PC-3 (cell line): Measurements from ENCODE around the genes MLYCD, TAF1C and KCNG4.

DNA sequence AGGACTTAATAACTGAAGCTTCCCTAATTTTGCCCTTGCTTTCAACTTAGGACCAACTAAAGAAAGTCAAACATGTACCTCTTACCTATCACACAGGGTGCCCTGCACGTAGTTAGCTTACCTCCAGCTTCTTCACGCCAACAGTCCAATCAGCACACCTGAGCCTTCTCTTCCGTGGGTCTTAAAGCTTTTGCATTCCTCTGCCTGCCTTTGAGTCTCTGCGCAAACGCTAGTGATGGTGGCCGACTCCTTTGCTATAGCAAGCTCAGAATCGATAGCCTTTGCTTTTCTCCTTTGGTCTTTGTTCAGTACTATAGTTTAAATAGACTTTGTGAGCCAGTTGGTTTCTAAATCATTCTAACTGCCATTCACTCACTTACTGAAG, 31.3 kb downstream of the MPHOSPH6 start:
- RAMPAGE, long total RNA, result no peak

DNA sequence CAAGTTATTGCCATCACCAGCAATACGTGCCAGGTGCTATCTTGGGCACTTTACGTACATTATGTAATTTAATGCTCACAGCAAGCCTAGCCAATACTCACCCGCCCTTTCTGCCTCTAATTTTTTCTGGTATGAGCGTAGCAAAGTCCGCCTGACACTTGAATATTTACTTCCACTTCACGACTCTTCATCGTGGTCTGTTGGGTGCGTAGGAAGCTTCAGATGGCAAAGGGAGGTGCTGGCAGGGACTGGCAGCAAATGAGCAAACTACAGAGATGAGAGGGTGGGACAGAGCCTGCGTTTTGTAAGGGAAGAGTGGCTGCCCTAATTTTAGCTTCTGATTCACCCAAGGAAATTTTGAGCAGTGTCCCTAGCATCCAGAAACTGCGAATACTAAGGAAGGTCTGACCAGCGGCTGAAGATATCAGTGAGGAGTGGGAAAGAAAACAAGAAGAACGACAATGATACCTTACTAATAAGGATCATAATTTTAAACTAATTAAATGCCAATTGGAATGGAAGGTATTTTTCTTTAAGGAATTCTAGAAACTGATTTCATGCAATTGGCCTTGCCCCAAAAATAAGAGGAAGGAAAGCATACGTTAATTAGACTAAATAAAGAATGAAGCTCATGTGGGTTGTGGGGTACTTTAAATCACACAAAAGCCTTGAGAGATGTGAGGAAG, 41.9 kb upstream of the CDH13 start:
- RAMPAGE, long total RNA, result no peak

GRCh38 chr16:82700804-82701389, 74.1 kb downstream of the CDH13 start:
- RAMPAGE, long total RNA, result no peak

DNA sequence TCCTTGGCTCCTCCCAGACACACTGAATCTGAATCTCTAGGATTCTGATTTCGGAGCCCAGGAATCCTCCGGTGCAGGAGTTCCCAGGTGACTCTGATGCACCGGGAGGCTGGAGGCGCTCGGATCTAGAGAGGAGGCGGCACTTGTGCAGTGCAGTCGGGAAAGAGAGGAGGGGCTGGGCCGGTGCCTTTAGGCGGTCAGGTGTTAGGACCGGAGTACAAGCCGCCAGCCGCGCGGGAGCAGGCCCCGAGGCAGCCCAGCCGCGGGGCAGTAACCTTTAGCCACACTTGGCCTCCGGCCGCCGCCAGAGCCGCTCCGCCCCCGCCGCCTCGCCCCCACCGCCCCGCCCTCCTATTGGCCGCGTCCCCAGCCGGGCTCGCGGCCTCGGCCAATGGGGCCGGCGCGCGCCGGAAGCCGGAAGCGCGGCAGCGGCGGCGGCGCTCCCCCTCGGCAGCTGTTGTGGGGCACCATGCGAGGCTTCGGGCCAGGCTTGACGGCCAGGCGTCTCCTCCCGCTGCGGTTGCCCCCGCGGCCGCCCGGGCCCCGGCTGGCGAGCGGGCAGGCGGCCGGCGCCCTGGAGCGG, at the start of gene MLYCD:
TSS of gene MLYCD (plus strand) at position 440 of the 583 bp plus-strand sequence.
- RAMPAGE, long total RNA, result no peak

DNA sequence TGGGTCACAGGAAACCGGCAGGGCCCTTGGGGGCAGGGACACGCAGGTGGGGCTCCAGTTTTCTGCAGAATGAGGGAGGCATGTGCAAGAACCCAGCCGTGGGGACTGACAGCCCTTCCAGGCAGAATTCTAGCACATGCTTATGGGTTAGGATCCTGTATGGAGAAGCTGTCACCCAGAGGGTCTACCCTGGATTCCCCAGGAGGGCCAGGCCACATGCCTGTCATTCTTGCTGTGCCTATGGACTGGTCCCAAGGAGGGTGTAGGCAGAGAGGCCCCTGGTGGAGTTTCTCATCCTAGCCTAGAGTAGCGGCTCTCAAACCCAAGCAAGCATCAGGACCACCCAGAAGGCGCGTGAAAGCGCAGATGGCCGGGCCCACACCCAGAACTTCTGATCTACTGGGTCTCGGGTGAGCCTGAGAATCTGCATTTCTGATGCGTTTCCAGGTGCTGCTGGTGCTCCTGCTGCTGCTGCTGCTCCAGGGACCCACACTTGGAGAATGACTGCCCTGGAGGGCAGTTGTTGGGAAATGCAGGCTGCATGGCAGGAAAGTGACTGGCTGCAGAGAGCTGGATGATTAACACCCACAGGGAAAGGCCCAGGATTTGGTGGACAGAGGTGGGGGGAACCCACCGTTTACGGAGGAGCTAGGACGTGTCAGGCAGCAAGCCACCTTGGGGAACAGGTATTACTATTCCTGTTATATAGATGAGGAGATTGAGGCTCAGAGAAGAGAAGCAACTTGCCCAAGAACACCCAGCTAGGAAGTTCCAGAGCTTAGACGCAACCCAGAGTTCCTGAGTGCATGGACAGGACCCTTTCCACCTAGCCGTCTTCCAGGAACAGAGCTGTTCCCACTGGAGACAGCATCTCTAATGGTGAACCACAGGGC, 9.4 kb upstream of the OSGIN1 start:
- RAMPAGE, long total RNA, result no peak

DNA sequence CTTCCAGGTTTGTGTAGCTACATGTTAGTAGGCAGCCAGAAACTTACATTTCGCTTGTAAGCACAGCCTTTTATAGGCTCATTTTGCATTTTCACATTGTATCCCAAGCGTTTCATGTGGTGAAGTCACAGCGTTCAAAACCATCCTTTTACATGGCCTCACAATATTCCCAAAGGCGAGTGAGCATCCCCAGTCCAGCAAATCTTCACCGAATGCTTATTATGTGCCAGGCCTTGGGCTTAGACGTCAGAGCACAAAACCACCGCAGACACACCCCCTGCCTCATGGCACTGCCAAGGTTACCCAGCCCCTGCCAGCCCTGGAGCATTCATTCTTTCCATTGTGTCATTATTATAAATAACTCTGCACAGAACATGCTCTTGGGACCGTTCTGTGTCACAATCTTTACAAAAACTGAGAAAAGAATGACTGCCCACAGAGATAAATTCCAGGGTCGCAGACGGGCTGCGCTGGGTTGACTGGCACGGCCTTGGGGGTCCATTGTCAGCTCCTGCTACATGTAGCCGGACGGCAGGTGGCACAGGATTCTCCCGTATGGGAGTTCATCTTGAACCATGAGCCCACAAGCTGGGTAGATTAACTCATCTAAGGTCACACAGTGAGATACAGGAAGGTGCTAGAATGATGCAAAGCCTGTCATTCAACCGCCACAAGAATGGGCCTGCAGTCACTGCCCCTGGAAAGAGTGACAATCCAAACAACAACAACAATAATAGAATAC, 4.7 kb upstream of the NECAB2 start:
- RAMPAGE, long total RNA, result no peak

- RAMPAGE, long total RNA, result no peak
These were observed 25.3 kb downstream of the MBTPS1 start for GRCh38 chr16:84091372-84091846.

GRCh38 chr16:84184727-84185776, 1.8 kb downstream of the TAF1C start:
- RAMPAGE, long total RNA, result no peak

- RAMPAGE, long total RNA, result no peak
These were observed at the start of gene TAF1C for GRCh38 chr16:84186435-84187427. Gene TAF1C (minus strand): TSS chr16:84187057.

DNA sequence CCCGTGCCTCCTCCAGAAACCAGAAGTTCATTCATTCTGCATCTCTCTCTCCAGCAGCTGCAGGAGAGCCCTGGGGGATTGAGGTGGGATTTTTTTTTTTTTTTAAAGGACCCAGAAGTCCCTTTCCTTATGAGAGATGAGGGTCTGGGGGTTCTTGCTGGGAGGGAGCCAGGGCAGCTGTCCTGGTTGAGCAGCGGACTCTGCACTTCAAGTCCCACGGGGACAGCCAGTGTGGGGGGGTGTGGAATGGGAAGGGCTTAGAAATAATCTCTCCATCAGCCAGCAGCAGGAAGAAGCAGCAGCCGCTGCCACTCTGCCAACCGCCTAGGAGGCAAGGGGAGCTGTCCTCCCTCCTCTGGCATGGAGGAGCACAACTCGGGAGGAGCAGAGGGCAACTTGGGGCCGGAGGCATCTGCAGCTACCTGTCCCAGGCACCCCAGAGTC, at the start of gene KCNG4:
TSS of gene KCNG4 (minus strand) at position 182 of the 444 bp plus-strand sequence.
- RAMPAGE, long total RNA, result no peak

DNA sequence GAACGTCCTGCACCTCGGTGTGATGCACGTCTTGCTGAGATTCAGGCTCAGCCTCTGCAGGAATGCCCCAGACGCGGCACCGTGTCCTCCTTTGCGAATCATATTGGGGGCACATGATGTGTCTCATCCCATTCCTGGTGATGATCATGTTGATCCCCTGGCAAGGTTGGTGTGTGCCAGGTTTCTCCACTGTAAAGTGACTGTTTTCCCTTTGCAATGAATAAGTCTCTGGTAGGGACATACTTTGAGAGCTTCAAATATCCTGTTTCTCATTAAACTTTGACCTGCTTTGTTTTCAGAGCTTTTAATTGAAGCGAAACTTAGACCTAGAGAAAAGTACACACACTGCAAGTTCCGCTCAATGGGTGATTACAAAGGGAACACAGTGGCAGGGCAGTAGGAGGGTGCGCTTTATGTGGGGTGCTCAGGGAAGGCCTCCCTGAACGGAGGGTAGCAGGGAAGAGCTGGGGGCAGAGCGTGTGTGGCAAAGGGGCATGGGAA, 9.6 kb upstream of the ATP2C2 start:
- RAMPAGE, long total RNA, result no peak

DNA sequence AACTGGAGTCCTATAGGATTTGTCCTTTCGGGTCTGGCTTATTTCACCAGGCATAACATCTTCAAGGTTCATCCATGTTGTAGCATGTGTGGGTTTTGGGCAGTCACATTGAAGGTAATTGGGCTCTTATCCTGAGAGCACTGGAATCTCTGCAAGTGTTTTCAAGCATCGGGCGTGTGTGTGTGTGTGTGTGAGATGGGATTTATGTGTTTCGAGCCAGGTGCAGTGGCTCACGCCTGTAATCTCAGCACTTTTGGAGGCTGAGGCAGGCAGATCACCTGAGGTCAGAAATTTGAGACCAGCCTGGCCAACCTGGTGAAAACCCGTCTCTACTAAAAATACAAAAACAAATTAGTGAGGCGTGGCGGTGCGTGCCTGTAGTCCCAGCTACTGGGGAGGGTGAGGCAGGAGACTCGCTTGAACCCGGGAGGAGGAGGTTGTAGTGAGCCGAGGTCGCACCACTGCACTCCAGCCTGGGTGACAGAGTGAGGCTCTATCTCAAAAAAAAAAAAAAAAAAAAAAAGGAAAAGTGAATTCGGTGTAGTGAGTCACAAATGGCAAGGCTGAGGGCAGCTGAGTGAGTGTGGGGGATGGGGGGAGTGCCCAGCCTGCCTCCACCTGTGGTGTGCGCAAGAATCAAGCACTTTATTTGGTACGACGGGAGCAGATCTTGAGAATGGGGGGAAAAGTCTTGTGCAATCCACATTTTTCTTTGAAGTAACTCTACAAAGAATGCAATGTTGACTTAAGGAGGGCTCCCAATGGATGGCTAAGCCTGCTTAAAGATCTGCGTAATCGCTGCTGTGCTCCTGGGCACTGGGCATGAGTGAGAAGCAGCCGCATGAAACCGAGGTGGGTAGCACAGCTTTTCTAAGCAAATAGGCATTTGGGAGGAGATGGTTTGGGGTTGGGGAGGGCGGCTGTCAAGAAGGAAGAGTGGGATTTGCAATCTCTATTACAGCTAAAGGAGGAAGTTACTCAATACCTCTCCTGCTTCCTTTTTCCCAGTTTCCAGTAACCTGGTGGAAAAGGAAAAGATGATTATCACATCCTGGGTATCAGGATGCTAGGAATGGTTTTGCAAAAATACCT, 28.1 kb downstream of the ATP2C2 start:
- RAMPAGE, long total RNA, result no peak

DNA sequence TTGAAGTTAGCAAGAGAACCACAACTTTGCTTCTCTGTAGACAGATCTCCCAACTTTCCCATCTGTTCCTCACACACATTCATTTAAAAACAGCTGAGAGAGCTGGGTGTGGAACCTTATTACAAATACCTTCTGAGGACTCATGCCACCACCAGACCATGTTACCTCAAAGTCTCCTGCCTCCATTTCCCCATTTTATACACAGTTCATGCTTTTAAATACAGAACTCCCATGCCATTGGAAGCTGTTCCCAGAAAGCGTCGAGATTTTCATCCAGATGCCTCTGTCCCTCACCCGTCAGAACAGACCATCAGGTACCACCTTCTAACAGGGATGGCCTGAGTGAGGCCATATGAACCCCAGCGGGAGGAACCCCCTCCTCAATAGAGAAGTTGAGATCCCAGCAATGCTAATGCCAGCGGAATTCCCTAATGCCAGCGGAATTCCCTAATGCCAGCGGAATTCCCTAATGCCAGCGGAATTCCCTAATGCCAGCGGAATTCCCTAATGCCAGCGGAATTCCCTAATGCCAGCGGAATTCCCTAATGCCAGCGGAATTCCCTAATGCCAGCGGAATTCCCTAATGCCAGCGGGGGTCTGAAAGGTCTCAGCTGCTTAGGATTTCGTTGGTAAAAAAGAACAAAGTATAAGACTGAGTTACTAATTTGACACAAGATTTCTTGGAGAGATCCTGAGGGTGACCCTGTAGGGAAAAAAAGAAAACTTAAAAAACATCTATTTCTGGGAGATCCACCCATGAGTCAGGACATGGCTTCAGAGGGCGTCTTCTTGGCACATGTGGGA, 25.3 kb downstream of the MEAK7 start:
- RAMPAGE, long total RNA, result no peak

GRCh38 chr16:84505020-84505373, 538 bp upstream of the MEAK7 start:
- RAMPAGE, long total RNA, result no peak

- RAMPAGE, long total RNA, result no peak
These were observed 33.3 kb upstream of the MEAK7 start for GRCh38 chr16:84537614-84538259.

DNA sequence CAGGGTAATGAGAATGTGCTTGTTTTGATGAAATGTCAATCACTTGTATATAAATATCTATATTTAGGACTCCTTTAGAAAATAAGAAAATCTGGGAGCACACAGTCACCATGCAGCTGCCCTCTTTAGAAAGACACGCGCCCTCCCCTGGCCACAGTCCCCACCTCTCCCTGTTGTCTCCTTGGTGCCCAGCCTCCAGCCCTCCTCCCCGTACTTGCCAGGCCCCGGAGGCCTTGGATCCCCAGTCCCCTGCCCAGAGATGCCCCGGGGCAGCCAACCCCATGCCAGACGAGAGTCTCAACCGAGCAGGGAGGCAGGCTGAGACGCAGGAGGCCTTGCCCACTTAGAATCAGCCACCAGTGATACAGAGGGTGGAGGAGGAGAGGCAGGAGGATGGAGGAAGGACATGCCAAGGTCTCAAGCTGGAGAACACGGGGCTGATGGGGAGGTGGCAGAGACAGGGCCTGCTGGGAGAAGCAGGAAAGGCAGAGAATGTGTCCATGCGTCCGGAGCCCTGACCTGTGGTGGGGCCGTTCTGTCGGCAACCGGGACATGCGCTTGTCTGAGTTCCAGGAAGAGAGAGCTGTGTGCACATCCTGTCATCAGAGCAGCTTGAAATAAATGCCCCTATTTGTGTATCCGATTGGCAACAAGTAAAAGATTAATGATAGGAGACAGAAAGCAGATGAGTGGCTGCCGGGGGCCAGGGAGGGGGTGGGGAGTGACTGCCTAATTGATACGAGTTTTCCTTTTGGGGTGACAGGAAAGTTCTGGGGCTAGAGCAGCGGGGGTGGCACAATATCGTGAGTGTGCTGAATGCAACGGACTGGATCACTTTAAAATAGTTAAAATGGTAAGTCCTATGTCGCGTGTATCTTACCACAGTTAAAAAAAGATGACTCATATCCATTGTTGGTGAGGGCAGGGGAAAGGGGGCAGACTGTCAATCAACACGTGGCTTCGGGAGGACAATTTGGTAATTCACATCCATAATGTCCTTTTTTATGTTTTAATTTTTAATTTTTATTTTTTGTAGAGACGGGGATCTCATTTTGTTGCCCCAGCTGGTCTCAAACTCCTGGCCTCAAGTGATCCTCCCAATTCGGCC, 44.7 kb upstream of the MEAK7 start:
- RAMPAGE, long total RNA, result no peak

- RAMPAGE, long total RNA, result no peak
These were observed 54.7 kb upstream of the MEAK7 start for GRCh38 chr16:84559148-84559510.

- RAMPAGE, long total RNA, result no peak
These were observed 21.9 kb downstream of the COTL1 start for GRCh38 chr16:84595964-84596395.

- RAMPAGE, long total RNA, result no peak
These were observed 24.1 kb downstream of the USP10 start for GRCh38 chr16:84723699-84724526.

- RAMPAGE, long total RNA, result no peak
These were observed 39.9 kb downstream of the USP10 start for GRCh38 chr16:84739641-84740106.